Left cardiac atrium (tissue), 1 donor: Measurements from ENCODE around the gene TMEM151B.

DNA sequence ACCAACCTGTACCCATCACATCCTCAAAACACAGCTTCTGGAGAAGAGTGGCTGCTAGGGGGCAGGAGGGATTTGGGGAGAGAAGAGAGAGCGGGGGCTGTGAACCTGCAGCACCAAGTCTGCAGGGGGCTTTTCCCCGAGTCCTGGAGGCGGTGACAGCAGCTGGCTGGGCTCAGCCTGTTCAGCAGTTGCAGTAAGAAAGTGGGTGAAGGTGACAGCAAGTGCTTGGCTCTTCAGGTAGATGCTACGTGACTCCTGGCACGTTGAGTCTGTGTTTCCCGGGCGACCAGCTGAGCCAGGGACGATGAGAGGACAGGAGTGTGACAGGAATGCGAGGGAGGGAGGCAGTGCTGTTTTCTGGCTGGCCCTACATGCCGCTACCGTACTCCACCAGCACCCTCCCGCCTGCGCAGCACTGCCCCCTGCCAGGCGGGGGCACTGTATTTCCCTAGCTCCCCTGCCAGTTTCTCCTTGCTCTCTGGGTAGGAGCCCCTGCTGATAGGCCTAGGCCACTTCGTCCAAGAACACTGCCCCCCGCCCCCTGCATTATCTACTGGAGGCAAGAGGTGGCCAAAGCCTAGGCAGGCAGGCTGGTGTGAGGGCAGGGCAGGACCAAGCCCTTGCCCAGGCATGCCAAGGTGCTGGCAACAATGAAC is 19.4 kb downstream of the MRPS18A start:
- PRO-cap, result no peak

DNA sequence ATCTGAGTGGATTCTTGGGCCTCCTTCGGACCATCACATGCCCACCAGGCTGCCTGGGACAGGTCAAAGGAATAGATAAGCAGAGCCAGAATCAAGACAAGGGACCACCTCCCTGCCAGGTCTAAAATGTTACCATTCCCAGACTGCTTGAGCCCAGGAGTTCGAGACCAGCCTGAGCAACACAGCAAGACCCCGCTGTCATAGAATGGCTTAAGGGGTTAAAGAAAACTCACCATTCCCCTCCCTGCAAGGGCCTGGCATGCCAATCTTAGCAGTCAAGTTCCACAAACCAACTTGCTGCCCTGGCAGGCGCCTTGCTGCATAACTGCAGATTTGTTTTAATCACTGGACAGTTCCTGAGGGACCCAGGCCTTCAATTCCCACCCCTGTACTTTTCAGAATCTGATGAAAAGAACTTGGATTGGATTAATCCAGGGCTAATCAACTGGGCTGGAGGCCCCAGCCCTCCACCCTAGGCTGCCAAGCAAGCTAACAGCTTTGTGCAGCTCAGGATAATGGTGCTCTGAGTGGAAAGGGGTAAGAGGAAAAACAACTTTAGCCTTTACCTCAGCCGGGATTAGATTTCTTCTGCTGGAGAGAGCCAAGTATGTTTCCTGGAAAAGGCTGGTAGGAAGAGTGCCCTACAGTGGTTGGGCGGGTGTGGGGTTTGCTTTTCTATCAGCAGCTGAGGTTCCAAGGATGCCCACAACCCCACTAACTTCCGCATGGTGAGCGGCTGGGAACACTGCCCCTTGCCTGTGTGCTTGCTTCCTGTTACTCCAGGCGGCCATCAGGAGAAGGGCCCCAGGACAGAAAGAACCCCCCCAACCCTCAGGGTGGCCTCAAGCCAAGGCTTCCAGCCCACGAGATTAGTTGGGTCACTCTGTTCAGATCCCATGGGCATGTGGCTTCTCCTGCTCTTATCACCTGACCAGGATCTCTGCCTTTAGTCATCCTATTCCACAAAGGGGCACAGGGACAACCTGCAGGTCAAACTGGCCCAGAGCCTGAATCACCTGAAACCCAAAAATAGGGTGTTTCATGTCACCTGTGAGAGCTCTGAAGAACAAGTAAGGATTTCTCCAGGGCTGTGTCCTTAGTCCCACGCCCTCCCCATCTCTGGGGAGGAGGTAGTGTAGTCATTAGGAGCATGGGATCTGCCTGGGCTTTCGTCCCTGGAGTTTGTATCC is 10.7 kb downstream of the MRPS18A start:
- PRO-cap, result no peak

GRCh38 chr6:43742983-43743610 is 26.9 kb upstream of the VEGFA start:
- PRO-cap, result no peak

- PRO-cap, result no peak
Observed at GRCh38 chr6:43771222-43771405, 1.1 kb downstream of the VEGFA start.

GRCh38 chr6:43774613-43775321 is 4.8 kb downstream of the VEGFA start:
- PRO-cap, result no peak

DNA sequence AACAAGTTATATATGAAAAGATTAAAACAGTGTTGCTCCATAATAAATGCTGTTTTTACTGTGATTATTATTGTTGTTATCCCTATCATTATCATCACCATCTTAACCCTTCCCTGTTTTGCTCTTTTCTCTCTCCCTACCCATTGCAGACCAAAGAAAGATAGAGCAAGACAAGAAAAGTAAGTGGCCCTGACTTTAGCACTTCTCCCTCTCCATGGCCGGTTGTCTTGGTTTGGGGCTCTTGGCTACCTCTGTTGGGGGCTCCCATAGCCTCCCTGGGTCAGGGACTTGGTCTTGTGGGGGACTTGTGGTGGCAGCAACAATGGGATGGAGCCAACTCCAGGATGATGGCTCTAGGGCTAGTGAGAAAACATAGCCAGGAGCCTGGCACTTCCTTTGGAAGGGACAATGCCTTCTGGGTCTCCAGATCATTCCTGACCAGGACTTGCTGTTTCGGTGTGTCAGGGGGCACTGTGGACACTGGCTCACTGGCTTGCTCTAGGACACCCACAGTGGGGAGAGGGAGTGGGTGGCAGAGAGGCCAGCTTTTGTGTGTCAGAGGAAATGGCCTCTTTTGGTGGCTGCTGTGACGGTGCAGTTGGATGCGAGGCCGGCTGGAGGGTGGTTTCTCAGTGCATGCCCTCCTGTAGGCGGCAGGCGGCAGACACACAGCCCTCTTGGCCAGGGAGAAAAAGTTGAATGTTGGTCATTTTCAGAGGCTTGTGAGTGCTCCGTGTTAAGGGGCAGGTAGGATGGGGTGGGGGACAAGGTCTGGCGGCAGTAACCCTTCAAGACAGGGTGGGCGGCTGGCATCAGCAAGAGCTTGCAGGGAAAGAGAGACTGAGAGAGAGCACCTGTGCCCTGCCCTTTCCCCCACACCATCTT is 9.0 kb downstream of the VEGFA start:
- PRO-cap, result no peak

- PRO-cap, result no peak
Observed at GRCh38 chr6:43912498-43912831, 142.5 kb downstream of the VEGFA start.

DNA sequence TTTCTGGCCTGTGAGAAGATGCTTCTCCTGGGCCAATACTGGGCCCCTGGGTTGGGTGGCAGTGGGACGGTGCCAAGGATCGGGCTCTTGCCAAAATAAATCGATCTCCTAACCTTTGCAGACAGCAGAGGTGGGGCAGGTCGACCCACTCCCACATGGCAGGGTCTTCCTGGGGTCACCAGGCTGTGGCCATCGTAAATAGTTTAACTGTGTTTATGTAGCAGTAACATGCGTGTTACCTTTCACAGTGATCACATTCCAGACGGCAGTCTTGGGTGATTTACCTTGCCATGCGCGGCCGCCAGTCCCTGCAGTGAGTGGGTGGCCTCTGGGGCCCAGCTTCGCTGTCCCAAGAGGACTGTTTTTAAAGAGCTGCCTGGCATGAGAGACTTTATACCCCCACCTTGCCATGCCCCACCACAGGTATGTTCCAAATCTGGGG is 152.0 kb downstream of the VEGFA start:
- PRO-cap, result no peak

GRCh38 chr6:44062667-44063245 is 64.5 kb downstream of the MRPL14 start:
- PRO-cap, result no peak

DNA sequence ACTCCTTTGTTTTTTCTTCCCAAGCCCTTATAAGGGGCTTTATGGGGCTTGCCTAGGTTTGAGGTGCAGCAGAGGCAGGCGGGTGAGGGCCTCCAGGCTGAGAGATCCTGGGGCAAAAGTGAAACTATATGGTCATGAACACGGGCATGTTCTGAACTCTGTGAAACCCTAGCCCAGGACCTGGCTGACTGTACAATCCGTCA is 54.4 kb downstream of the MRPL14 start:
- PRO-cap, result no peak

GRCh38 chr6:44109835-44111100 is 17.0 kb downstream of the MRPL14 start:
- PRO-cap, result no peak

- PRO-cap, result no peak
Observed at GRCh38 chr6:44133077-44134132, 6.1 kb downstream of the TMEM63B start.

DNA sequence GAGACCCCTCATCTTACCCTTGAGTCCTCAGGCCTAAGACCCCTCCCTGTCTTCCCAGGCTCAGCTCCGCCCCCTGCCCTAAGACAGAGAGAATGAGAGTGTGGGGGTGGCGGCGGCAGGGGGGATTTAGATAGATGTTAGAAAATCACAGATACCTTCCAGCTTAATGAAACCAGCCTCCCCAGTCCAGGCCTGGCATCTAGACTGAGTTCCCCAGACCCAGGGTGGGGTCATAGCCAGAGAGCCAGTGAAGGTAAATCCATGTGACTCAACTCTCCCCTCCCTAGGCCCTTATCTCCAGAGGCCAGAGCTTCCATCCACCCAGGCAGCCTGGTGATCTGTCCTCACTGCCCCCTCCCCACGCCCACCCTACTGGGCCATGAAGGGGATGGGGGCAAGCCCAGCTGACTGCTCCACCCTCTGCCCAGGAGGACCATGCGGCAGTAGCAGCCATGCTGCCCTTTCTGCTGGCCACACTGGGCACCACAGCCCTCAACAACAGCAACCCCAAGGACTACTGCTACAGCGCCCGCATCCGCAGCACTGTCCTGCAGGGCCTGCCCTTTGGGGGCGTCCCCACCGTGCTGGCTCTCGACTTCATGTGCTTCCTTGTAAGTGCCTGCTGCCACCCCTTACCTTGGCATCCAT is 6.9 kb downstream of the TMEM63B start:
- PRO-cap, result no peak

- PRO-cap, result no peak
Observed at GRCh38 chr6:44148489-44149484, 9.8 kb upstream of the CAPN11 start.

DNA sequence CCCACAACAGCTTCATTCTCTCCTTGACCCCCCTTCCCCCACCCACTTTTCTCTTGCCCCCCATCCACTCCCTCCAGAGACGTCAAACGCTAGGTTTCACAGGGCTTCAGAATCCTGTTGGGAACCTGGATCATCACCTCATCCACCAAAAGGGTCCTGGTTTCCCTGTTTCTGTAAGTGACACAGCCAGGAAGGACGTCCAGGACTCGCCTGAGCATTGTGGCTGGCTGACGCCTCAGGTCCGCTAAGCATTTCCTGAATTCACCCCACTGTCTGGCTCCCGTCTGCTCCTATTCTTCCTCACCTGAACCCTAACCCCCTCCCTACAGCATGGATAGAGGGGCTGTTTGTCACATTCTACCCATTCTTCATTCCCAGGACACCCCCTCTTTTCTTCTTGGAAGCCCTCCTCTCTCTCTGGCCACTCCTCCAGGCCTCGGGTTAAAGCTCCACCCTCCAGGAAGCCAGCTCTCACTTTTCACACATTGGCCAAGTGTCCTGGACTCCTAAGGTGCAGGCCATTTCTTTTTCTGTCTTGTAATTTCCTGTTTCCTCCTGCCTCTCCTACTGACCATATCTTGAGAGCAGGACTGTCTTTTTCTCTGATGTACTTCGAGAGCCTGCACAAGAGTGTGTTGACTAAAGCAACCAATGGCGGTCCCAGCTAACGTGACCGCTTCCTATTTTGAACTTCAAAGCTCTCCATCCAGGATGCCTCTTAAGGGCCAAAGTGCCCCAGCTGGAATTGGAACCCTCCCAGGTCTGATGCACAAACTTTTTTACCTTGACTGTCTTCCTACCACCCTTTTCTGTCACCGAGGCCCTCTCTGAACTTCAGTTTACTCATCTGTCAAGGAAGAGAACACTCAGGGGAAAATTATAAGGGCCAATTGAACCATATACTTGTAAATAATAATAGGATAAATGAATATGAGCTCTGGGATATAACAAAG is 24.2 kb upstream of the MYMX start:
- PRO-cap, result no peak

GRCh38 chr6:44253772-44254251 is 3.5 kb downstream of the SLC35B2 start:
- PRO-cap, result no peak

- PRO-cap, result no peak
Observed at GRCh38 chr6:44269823-44270907, at the start of gene TMEM151B. Gene TMEM151B (plus strand): TSS chr6:44270450.

- PRO-cap, result no peak
Observed at GRCh38 chr6:44558592-44559171, 171.2 kb downstream of the CDC5L start.

- PRO-cap, result no peak
Observed at GRCh38 chr6:44921633-44922199, 406.4 kb upstream of the RUNX2 start.

DNA sequence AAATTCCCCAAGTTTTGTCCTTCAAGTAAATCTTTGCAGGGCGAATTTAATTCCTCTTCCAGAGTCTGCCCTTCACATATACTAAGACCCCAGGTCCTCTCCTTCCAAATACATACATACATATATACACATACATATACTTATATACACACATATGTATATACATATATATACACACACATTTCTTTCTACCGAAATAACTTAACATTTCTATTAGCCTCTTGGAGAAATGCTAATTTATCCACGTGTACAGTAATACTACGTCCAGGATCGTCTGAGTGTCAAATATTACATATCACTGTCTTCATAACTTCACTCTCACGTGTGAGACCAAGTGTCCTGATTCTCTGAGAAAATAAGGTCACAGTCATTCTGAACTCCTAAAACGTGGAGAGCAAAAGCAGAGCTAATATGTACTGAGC is 984 bp downstream of the SUPT3H start:
- PRO-cap, result no peak